SJSA1 (cell line): ENCODE results near the gene OGN.

DNA sequence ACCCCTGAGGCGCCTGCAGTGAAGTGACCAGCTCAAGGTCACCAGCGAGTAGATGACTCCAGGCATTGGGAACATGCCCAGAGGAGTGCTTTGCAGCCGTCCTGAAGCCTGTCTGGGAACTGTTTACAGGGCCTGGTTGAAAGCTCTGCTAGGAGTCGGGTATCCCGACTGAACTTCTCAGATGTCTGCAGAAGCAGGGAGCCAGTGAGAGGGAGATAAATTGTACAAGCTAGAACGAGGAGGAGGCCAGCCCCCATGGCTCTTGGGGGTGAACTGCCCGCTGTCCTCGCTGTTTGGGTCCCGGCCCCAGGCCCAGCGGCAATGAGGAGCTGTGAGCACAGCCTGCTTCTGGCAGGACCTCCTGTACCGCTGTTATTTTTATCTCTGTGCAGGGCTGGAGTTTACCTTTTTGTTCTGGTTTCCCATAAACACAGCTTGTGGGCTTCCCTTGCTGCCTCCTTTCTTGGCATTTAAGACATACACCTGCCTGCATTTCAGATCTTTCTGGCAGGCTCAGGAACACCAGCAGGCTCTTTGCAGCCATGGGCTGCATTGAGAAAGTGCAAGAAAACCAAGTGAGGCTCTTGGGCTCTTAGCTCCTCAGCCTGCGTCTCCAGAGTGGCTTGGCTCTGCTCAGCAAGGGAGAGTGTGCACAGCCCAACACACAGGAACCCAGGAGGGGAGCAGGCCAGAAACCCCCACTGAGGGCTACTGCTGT is 18.7 kb downstream of the GADD45G start:
- RAMPAGE, long total RNA = no peak

- RAMPAGE, long total RNA = no peak
Measured at GRCh38 chr9:89662658-89663252, 57.9 kb downstream of the GADD45G start.

GRCh38 chr9:89675389-89675926 is 70.6 kb downstream of the GADD45G start:
- RAMPAGE, long total RNA = no peak

GRCh38 chr9:89884508-89885041 is 279.8 kb downstream of the GADD45G start:
- RAMPAGE, long total RNA = no peak

- RAMPAGE, long total RNA = no peak
Measured at GRCh38 chr9:90089154-90089495, 484.3 kb downstream of the GADD45G start.

DNA sequence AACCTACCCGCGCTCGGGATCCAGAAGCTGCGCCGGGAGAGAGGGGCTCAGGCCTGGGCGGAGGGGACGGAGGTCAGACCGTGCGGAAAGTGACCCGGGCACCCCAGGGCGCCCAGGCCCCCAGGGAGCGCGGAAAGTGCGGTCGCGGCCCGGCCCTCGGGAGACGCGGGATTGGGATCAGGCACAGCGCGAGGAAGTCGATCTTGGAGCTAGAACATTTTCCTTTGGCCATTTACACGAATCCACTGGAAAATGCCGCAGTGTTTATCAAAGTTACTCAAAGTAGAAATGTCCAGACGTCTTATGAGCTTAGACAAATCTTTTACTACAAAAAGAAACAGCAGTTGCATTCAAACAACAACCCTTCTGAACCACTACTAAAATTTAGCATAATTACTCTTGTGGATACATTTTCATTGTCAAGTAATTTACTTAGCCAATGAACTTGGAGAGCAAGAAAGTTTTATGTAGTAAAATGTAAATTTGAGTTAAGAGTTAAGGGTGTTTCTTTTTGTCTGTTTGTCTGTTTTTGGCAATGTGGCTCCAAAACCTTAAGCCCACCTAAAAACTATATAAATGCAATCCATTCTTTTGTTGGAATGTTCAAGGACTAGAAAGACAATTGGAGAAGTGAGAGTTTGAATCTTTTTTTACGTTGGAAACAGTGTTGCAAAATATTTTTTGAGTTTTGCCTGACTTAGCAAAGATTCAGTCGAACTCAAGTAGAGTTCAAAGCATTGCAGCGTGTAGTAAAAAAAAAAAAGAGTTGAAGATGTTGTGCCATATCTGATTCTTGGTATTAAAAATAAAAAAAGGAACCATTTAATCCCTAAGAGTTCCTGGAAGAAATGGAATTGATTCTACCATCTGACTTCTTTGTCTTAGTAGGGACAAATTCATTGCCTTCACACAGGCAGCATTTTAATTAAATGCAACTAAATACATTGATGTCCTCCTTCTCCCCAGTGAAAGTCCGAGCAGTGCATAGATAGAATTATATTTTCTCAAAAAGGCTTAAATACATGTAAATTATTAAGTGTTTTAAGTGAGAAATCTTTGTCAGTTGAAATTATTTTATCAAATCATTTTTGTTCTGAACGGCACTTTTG is 800 bp downstream of the SYK start:
- RAMPAGE, long total RNA = no peak

DNA sequence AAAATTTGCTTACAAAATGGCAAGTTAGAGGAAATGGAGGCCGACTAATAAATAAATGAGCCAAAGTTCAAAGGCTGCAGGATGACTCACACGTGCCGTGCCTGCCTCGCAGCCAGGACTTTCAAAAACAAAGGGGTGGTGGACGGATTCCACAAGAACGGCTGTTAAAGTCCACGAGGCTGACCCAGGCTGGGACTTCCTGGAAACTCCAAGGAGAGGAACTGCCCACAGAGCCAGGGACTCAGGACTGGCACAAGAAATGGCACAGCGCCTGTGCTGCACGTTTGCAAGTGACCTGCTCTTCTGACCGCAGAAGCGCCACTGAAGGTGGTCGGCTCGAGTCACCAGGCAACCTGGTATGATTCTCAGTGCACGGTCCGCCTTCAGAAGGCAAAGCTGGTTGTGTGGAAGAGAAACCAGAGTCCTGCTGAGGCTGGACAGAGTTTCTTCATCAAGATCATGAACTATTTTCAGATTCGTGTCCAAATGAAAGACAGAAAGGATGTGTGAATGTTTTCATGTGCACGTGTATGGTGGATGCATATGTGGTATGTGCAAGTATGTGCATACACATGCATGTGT is 236.5 kb downstream of the SYK start:
- RAMPAGE, long total RNA = no peak

DNA sequence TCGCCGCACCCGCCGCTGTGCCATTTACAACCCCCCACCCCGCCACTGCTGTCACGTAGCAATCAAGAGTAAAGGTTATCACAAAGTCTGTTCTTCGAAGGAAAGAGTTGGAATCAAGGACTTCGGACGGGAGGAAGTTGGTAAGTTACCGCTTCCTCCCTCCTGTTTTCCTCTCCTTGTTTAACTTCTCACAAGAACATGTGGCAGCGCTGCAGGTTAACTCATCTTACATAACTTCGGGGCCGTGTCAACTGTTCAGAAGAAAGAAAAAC is 167.7 kb downstream of the AUH start:
- RAMPAGE, long total RNA = no peak

GRCh38 chr9:91194396-91194729 is 167.4 kb downstream of the AUH start:
- RAMPAGE, long total RNA = no peak

DNA sequence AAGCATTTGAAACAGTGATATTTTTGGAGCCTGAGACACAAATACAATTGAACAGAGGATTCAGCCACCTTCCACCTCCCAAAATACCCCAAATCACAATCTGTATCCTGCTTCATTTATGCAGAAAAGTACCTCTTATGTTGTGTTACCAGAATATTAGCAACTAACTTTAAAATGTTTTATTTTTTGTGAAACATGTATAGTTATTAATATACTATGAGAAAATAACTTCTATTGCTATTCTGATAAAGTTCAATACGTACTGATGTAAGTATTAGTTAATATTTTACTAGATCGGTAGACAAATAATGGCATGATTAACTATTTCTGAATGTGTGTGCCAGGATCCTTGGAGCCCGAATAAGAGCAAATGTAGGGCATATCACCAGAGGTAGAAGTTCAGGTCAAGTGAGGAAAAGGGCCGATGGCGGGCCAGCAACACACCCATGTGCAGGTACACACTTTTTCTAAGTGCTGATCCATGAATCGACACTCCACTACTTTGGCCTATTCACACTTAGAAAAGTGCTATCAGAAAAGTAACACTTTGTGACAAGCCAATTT is 150.5 kb downstream of the AUH start:
- RAMPAGE, long total RNA = no peak

- RAMPAGE, long total RNA = no peak
Measured at GRCh38 chr9:91346056-91346571, 15.6 kb downstream of the AUH start.

DNA sequence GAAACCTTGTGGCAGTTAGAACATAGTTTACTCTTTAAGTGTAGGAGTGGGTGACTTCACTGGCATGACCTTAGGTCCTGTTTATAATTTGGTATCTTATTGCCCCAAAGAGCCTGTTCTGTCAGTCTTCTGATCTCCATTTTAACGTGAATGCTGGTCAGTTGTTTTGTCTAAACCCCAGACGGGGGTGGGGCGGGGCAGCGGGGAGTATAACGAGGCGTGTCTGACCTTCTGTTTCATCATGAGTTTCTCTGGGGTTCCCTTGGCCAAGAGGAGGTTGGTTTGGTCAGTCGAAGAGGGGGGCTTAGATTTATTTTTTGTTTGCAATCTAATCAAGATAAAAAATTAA is 77.1 kb upstream of the NFIL3 start:
- RAMPAGE, long total RNA = no peak

DNA sequence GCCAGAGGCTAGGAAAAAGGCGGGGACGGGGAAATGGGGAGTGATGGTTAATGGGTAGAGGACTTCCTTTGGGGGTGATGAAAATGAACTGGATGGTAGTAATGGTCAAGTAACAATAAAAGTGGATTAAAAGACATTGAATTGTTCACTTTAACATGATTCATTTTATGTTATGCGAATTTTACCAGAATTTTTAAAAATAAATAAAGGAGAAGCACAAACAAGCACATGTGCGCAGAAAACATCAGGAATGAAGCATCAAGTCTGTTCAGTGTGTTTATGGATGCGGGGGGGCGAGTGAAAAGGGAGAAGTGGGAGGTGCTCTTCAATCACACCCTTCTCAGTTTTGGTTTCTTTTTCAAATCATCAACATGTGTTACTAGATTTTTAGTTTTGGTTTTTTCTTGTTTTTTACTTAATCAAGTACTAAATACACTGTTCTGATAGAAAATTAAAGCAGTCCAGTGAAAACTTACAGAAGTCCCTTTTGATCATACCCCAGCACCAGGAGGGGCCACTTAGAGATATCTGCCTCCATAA is 16.1 kb downstream of the ROR2 start:
- RAMPAGE, long total RNA = no peak

- RAMPAGE, long total RNA = no peak
Measured at GRCh38 chr9:91945633-91946191, 4.3 kb downstream of the ROR2 start.

GRCh38 chr9:92314134-92315340 is 10.6 kb downstream of the NOL8 start:
- RAMPAGE, long total RNA = no peak

GRCh38 chr9:92404447-92404903 is at the start of gene OGN:
Gene OGN, minus strand, starts transcription at chr9:92404578.
- RAMPAGE, long total RNA = no peak

GRCh38 chr9:92482132-92482644 is 53.6 kb downstream of the ECM2 start:
- RAMPAGE, long total RNA = no peak

DNA sequence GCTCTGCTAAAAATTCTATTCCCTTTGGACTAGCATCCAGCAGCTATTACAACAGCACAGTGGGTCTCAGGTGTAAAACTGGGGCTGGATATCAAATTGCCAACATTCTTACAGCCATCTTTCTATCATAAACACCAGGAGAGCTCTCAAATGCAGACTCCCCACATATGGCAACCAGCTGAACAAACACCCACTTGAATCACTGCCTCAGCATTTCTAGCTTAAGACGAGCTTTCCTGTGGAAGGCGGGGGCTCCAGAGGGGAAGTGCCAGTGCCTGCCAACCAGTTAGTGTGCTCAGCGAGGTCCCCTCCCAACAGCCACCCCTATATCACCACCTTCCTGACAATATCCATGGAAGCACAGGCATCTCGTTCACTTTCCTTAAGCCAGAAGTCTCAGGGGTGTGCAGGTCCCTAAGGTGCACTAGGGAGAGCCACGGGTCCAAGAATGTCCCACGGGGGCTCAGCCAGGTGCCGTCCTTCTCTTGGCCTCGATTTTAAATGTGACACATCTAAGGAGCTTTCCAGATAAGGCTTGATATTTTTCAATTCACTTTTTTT is 62.1 kb downstream of the IPPK start:
- RAMPAGE, long total RNA = no peak

DNA sequence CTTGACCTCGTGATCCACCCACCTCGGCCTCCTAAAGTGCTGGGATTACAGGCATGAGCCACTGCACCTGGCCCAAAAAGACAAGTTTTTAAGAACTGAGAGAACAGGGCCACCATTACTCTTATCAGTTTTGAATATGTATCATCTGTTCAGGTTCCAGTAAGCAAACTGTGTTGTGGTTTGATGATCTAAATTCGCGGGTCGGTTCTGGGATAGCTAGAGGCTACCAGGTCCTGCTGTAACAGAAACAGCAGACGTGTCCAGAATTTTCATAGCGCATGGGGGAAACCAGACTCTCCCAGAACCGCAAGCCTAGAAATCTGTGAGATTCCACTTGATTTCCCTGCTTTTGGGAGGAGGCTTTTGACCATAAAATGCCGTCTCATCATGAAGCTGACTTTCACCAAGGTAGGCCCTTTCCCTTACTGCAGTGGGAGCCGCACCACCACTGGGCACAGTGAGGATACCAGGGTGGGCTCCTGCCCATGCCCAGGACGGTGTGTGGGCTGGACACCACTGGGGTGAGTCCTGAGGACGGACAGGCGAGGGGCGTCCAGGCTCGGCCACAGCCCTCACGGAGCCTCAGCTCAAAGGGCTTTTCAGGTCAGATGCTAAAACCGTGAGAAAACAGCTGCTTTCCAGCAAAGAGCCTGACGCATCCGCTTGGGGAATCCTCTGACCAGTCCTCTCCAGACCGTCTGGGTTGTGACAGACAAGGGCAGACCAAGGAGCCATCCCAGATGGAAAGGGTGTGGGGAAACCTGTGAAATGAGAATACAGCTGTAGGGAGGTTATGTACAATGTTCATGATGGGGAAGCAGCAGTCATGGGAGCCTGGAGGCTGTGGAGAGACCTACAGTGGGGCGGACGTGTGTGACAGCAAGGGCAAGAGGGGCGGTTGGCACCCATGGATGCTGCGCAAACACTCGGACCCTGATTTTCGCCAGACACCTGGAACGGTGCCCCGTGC is 59.4 kb downstream of the IPPK start:
- RAMPAGE, long total RNA = no peak

- RAMPAGE, long total RNA = no peak
Measured at GRCh38 chr9:92722569-92723694, 41.7 kb downstream of the BICD2 start.